Left lobe of liver (tissue), 1 donor: ENCODE measurements around the genes FCMR and C4BPA.

GRCh38 chr1:206630969-206631500 lies 4.3 kb upstream of the DYRK3 start:
- PRO-cap, result no peak

- PRO-cap, result no peak
Measured at GRCh38 chr1:206697404-206697788, 12.7 kb downstream of the MAPKAPK2 start.

DNA sequence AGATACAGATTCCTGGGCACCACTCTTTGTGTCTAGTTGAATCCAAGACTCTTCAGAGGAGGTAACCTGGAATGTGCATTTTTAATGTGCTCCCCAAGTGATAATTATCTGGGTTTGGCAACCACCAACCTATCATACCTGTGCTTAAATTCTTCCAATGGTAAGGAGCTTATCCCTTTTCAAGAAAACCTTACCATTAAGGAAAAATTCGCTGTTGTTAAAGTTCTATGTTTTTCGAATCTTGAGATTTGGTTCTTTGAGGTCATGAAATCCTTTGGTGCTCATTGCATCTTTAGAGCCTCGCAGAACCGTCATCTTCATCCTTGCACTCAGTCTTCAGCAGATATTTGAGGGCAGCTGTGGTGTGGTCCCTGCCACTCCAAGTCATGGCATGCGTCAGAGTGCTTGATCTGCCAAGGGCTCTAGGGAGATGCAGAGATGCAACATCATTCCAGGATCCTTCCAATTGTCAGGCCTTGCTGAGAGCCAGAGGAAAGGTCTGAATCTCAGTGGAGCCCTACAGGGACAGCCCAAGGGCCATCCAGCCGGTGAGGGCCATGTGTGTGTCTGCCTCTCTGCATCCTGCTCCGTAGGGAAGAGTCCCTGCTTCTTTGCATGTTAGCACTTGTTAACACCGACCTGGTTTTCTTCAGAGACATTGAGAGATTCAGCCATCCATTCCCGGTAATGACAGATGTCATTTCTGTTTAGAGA lies 17.4 kb downstream of the MAPKAPK2 start:
- PRO-cap, result no peak

GRCh38 chr1:206703026-206704173 lies 18.7 kb downstream of the MAPKAPK2 start:
- PRO-cap, result no peak

GRCh38 chr1:206705147-206706022 lies 20.7 kb downstream of the MAPKAPK2 start:
- PRO-cap, result no peak

DNA sequence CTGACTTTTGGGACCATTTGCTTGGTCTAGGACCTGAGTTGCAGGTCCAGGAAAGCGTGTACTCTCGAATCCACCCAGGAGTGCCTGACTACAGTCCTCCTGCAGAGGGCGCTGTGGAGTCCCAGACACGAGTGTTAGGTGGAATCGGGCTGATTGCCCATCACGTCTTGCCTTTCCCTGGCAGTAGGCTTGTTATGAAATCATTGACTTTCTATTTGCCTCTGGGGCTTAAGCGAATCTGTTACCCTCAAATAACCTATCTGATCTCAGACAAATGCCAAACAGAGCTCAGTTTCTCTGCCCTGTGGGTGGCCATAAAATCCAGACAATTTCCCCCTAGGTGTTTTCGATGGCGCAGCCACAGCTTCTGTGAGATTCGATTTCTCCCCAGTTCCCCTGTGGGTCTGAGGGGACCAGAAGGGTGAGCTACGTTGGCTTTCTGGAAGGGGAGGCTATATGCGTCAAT lies 384 bp upstream of the IL20 start:
- PRO-cap, result no peak

- PRO-cap, result no peak
Measured at GRCh38 chr1:206921387-206921804, 345 bp downstream of the FCMR start.

DNA sequence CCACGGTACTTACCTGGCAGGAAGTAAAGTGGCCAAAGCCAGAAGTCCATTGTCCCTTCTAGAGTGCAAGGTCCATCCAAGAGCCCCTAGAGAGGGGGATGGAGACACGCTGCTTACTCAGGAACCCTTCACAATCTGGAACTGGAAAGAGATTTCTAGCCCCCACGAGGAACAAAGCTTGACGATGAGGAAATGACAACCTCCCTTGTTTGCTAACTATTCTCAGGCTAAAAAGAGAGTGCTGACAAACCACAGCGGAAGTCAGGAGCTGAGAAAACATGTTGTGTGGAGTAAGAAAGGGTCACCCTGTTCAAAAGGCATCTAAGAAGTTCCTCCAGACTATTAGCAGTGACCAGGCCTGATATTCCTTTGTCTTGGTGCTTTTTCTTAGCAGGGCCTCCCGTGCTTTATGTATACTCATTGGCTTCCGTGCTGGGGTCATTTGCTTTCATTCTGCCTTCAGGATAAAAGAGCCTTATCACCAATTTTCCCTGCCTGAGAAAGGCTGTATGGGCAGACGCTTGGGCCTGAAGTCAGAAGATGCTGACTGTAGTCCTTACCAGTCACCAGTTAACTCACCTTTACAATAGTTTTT lies at the start of gene FCMR:
TSS of gene FCMR (minus strand) at position 137 of the 595 bp plus-strand sequence.
- PRO-cap, result bidirectional peak, plus-strand start at position 328 of the sequence, minus-strand start at position 137 of the sequence

GRCh38 chr1:206940225-206940775 lies 6.0 kb downstream of the PIGR start:
- PRO-cap, result no peak

DNA sequence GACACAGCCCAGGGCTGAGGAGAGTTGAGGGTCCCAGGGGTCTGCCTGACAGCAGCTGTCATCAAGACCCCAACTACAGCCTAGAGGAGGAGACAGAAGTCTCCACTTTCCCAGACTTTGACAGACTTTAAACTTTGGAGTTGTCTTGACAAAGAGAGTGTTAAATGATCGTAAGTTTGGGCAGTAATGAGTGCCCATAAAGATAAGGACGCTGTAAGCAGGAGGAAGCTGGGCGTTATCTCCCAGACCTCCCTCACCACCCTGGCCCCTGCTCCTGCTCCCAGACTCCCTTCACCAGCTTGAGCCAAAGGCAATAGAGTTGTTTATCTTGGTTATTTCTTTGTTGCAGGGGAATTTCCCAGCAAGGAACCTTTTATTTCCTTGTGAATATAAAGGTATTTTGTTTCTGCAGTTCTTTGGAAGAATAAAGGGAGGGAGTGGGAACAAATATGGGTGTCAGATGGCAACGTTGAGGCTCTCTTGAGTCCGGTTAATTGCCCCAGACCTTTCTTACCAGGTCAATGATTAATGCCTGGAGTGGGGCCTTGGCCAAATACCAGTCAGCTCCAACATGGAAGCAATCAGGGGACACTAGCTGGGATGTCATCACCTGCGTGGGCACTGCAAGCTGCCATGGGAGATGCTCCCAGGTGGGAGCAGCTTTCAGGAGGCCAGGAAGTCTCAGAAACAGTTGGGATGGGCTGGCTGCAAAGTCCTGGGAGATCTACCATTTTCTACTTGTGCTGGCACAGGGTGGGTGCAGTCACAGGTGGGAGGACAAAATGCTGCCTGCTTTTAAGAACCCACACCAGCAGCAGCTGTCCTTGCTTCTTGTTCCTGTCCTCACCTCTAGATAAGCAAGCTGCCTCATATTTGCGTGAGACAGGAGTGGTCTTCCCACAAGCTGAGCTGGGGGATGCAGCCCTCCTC lies 4.3 kb downstream of the PIGR start:
- PRO-cap, result no peak

DNA sequence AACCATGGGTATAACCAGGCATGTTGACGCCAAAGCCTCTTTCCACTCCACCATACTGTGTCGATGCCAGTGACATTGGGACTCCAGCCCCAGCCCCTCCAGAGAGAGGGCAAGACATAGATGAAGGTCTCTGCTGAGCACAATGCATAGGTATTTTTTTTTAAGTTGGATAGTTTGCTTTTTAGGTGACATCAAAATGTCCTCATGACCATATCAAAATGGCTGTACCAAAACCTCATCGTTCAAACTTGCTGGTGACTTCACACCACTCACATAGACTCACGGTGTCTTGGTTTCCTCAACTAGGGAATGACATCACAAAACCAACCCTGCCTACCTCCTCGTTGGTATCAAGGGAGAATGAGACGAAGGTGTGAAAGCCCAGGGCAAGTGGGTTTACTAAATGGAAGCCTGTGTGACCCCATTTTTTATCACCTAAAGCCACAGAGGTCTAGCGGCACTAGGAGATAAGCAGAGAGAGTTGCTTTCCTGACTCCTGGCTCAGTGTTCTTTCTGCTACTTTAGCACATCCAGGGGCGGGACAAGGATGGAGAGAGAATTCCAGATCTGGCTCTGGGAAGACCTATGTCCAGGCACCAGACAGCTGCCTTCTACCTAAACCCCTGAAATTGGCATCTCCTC lies 1.5 kb downstream of the PIGR start:
- PRO-cap, result no peak

- PRO-cap, result no peak
Measured at GRCh38 chr1:206955263-206955658, 9.0 kb upstream of the PIGR start.

- PRO-cap, result no peak
Measured at GRCh38 chr1:207002526-207003392, 29.8 kb downstream of the C1orf116 start.

- PRO-cap, result no peak
Measured at GRCh38 chr1:207005564-207005949, 27.0 kb downstream of the C1orf116 start.

- PRO-cap, result no peak
Measured at GRCh38 chr1:207029771-207030400, 2.7 kb downstream of the C1orf116 start.

GRCh38 chr1:207089852-207090375 lies 1.3 kb downstream of the C4BPB start:
- PRO-cap, result no peak

DNA sequence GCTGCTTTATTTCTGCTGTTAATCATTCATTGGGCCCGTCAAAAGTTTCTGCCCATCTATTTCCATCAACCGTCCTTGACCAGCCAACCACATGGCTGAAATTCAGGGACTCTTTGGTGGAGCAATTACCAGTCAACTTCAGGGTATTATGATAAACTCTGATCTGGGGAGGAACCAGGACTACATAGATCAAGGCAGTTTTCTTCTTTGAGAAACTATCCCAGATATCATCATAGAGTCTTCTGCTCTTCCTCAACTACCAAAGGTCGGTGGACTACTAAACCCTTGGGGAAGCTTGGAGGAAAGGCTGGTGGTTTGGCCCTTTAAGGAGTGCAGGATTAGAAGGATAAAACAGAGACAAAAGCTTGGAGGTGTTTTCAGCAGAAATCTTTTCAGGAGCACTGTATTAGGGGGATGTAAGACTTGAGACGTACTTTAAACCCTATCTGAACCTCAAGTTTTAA lies at the start of gene C4BPA:
TSS of gene C4BPA (plus strand) at position 68 of the 464 bp plus-strand sequence.
- PRO-cap, result bidirectional peak, plus-strand start at position 154 of the sequence, minus-strand start outside the sequence; unidirectional peak, plus-strand start at position 213 of the sequence

- PRO-cap, result bidirectional peak, plus-strand start at chr1:207109175, minus-strand start at chr1:207109168
Measured at GRCh38 chr1:207108979-207109451, 5.0 kb downstream of the C4BPA start.

DNA sequence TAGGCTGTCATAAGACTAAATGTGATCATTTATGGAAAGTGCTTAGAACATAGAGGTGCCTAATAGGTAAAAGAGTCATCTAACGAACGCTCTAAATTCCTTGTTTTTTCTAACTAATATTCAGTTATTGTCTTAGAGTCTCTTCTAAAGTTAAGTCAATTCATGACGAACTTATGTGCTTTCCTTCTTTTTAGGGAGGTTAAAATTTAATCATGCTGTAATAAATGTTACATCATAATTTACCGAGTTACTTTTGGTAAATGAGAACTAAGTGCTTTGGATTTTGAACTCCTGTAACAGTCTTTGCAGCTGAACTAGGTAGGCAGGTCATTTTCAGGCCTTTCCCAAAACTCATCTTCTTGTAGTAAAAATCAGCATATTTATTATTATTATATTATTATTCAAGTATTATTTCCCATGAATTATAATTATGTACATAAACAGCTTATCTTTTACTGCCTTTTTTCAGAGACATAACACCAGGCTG lies 81.2 kb upstream of the CD55 start:
- PRO-cap, result unidirectional peak, plus-strand start at position 296 of the sequence

- PRO-cap, result no peak
Measured at GRCh38 chr1:207305018-207305507, 16.4 kb upstream of the CD55 start.